AG04449 (cell line): ENCODE results near the genes ALG10 and CNTN1.

DNA sequence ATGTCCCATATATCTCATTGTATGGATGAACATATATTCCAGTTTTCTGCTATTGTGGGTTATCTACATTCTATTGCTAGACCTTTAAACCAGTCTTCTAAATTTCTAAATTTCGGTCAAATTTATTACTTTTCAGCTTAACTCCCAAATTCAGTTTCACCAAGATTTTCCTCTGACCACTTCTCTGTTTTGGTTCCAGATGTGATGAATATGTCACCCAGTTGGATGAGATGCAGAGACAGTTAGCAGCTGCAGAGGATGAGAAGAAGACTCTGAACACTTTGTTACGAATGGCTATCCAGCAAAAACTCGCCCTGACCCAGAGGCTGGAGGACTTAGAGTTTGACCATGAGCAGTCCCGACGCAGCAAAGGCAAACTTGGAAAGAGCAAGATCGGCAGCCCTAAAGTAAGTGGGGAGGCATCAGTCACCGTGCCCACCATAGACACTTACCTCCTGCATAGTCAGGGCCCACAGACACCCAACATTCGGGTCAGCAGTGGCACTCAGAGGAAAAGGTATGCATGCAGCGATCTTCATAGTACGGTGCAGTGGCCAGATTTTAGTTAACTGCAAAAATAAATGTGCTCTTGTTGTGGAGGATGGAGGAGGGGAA lies 62.0 kb upstream of the FGD4 start:
- RRBS: no CpG with 5 or more reads among the region's 10 CpGs

DNA sequence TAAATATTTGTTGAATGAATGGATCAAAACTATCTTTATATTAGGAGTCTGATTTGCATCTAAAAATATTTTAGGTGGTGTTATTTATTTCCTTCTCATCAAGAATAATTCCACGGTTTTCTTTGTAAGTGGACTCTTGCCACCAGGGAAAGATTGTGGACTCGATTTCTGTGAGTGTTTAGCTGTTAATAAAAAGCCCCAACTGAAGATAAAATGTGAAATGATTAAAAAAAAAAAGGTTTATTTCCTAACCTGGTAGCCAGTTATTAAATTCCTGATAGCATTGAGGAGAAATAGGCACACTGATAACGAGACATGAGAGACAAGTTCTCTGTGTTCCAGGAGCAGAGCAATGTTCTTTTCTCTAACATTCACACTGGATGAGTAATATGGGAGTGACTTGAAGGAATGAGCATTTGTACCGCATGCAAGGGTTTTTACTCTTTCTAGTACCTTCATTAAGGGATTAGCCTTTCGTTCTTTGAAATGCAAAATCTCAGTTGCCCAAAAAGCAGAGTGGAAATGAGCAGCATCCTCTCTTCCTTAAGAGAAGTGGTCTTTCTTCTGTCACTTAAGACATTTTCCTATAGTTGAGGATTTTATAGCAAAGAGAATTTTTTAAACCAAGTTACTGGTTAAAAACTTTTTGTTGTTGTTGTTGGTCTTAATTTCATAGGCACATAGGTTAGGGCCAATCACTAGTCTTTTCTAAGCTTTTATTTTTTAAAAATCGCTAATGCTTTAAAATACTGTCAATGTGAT lies 54.7 kb downstream of the FGD4 start:
- RRBS: no CpG with 5 or more reads among the region's 6 CpGs

- RRBS: no CpG with 5 or more reads among the region's 5 CpGs
Observed at GRCh38 chr12:32581635-32582462, 97.3 kb upstream of the DNM1L start.

DNA sequence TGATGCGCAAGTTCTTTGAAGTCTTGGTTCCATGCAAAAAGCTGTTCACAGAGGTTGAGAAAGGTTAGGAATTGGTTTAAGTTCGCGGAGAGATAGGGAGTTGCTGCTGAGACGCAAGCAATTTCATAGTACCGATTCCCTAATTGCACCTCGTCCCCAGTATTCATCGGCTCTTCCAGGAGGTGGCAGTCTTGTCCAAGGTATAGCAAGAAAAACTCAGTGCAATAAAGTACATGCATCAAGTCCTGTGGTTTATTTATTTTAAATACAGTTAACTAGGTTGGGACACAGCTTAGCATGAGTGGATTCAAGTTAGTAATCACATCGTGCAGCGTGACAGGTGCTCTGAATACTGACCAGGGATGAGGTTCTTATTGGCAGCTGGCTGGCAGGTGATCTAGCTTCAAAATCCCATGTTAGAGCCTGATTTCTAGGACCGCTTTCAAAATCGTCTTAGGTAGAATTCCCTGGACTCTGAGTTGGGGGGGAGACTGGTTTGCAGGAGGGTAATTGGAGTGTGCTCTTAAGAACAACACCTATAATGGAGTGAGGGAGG lies 603 bp upstream of the YARS2 start:
- RRBS: no CpG with 5 or more reads among the region's 11 CpGs

- RRBS: no CpG with 5 or more reads among the region's 46 CpGs
Observed at GRCh38 chr12:34022014-34022870, at the start of gene ALG10. TSS of gene ALG10 (plus strand) at chr12:34022496.

- RRBS: no CpG with 5 or more reads among the region's 2 CpGs
Observed at GRCh38 chr12:39341647-39342312, 101.1 kb downstream of the KIF21A start.

DNA sequence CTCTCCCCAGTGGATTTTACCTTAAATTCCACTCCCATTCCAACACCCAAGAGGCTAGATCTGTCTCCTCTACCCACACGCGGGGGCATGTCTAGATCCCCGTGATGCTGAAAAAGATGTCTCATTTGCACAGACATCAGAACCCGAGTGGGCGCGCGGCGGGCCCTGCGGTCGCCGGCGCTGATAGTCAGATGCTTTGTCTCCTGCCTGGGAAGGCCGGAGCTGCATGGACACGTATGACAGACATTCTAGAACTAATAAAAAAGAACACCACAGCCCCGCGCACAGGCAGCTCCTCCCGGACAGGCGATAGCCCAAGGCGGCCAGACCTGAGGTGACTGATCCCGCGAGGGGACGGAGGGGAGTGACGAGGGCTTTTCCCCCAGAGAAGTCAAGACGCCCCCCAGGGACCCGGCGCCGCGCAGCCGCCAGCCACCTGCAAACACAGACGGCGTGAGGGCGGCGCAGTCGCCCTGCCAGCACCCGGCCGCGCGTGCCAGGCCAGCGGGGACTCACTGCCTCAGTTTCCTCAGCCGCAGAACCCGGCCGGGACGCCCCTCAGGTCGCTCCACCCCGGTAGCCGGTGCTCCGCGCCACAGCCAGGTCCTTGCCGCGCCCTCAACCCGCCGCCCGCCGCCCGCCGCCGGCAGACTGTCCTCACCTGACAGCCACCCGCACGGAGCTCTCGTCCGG lies 508 bp downstream of the KIF21A start:
- RRBS: 2% methylated on average over 41 of the region's 61 CpGs

- RRBS: no CpG with 5 or more reads among the region's 6 CpGs
Observed at GRCh38 chr12:39443765-39443927, 726 bp upstream of the KIF21A start.

DNA sequence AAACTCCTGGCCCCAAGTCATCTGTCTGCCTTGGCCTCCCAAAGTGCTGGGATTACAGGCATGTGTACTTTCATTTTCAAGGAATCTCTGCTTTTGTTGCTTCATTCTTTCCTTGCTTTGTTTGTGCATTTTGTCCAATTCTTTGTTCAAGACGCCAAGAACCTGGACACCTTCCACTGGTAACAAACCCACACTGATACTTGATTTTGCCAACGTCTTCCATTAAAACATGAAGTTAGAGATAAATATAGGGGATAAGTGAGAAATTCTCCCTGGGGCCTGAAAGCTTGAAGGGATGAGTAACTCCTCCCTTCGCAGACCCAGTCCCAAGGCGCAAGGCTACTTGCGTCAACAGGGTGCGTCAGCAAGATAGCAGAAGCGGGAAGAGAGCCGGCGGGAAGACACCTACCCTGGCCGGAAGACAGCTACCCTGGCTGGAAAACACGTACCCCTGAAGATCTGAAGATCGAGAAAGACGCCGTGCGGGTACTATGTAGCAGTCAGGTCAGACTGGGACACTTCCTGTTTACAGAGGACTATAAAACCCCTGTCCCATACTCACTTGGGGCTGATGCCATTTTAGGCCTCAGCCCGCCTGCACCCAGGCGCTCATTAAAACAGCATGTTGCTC lies 81.1 kb downstream of the ABCD2 start:
- RRBS: no CpG with 5 or more reads among the region's 17 CpGs

GRCh38 chr12:39669702-39669956 lies 43.6 kb downstream of the C12orf40 start:
- RRBS: no CpG with 5 or more reads among the region's 6 CpGs

- RRBS: no CpG with 5 or more reads among the region's 5 CpGs
Observed at GRCh38 chr12:39683001-39683578, 57.1 kb downstream of the C12orf40 start.

DNA sequence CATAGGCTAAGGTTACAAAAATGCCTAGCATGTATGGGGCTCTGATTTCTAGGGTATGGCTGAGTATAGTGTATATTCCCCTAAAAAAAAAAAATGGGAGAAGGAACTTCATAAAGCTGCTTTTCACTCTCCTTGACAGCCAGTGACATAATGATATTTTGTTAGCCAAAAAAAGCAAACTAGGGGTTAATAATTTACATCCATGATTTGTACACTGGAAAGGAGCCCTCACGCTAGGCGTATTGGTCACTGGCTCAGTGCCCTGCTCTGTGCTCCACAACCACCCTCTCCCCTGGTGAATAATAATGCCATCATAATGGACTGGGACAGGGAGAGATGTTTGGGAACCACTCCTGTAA lies 103.1 kb downstream of the SLC2A13 start:
- RRBS: no CpG with 5 or more reads among the region's 2 CpGs

GRCh38 chr12:40223974-40224368 lies 826 bp upstream of the LRRK2 start:
- RRBS: no CpG with 5 or more reads among the region's 2 CpGs

- RRBS: no CpG with 5 or more reads among the region's 1 CpG
Observed at GRCh38 chr12:40243390-40243726, 18.6 kb downstream of the LRRK2 start.

DNA sequence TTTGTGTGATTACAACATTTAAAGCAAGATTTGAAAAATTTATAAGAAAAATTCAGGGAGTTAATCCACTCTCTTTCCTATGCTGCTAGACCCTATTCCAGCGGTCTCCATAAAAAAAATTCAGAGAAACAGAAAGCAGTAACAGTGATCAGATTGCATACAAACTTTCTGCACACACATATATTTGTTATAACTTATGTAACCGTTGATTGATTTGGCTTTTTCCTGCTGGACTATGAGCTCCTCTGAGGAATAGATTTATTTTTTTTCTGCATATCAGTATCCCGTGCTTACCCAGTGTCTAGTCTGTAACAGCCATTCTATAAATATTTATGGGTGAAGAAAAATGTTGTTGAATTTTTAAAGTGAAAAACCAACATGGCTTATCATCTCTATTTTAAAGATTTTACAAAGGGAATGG lies 68.2 kb downstream of the LRRK2 start:
- RRBS: no CpG with 5 or more reads among the region's 3 CpGs

DNA sequence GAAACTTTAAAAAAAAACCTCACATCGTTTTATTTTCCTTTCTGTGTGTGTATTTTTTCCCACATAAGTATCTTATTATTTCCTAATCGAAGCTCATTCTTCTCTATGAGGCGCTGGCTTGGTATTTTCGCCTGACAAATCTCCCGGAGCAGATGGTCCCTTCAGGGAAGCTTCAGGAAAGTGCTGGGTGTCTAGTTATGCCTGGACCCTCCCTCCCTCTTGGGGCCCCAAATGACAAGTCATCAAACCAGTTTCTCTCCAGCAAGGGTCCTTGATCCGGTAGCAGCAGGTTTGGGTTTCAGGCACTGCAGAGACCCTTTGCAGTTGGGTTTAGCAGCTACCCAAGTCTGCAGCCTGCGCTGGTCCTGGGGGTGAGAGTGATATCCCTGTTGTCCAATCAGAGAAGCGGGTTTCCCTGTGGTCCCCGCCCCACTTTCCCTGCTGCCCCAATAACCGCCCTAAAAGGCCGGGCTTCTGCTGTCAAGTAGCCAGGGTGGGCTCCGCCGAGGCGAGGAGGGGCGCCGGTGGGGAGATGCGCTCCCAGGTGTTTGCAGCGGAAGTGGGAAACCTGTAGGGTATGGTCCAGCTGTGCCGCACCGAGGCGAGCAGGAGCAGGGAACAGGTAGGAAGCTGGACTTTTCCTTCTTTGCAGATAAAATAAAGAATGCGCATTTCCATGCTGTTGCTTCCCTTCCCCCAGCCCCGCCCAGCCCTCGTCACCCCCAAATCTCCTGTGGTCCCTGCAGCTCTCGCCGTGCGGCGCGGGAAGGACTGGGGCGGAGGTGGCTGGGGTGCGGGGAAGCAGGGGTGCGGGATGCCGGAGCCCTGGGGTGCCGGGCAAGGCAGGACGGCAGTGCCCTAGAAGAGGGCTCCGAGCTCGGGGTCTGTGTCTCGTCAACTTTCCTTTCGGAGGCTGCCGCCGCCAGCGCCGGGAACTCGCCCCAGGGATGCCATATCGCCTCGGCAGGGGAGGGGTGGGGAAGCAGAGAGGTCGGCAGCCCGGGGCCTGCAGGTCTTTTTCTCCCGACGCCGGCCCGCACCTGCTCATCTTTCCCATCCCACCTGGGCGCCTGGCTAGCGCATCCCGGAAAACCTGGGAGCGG lies at the start of gene CNTN1:
Gene CNTN1 (plus strand): TSS at position 469 of the 1,103 bp plus-strand sequence.
- RRBS: 3% methylated on average over 23 of the region's 56 CpGs

GRCh38 chr12:40819453-40819924 lies 127.2 kb downstream of the CNTN1 start:
- RRBS: no CpG with 5 or more reads among the region's 9 CpGs

- RRBS: no CpG with 5 or more reads among the region's 1 CpG
Observed at GRCh38 chr12:42038934-42039300, 105.8 kb downstream of the GXYLT1 start.